ENCODE measurements around a stretch of chr3.

DNA sequence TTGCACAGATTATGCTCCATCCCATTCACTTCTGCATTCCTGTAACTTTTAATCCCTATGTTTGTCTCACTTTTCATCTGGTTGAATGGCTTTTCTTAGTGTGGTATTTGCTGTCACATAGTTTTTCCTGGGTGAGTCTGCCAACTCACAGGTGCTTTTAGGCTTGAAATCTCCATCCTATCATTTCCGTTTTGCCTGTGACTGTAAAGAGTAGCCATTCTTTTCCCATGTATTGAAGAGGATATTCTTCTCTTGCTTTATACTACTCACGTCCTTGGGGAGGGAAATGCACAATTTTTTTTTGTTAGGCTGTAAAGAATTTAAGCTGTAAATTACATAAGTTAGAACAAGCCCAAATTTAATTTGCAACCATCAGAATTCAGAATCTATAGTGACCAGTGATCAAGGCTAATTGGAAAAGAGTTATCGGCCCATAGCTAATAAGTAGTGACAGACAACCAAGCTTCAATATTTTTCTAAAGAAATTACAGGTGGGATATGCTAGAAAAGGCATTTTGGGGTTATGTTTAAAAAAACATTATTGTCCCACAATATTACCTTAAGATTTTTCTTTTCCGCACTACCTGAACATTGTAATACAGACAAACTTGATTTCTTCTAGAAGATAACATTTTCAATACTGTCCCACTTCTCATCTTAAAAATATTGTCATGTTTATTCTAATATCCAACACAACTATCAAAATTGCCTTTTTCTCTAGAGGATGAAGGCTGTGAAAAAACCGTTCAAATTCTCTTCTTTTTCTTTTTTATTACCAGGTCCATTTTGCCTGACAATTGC, 296.9 kb upstream of the TPRG1 start:
- RRBS: no CpG with 5 or more reads among the region's 5 CpGs
CAGE:
- cytosol, long polyA plus RNA: no peak
- long polyA plus RNA: no peak
- nucleus, long polyA plus RNA: no peak

DNA sequence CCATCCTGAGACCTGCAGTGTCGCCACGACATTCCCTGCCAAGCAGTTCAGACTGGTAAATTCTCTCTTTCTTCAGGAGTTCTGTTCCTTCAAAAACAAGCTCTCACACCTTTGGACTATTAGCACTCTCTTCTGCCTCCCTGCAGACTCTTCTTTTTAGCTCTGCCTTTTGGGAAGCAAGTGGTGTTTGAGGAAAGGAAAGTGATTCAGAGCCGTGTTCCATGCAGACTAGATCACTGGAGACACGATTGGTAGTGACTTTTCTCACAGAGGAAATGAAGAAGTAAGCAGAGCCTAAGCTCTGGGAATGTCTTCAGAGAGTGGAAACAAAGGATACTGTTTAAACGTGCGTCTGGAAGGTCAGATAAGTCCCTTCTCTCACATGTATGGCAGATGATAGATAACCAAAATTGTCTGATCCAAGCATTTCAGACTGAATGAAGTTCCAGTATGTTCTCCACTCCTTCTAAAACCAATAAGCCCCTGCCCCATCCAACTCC, 270.6 kb upstream of the TPRG1 start:
- RRBS: no CpG with 5 or more reads among the region's 6 CpGs
CAGE:
- cytosol, long polyA plus RNA: no peak
- long polyA plus RNA: no peak
- nucleus, long polyA plus RNA: no peak

DNA sequence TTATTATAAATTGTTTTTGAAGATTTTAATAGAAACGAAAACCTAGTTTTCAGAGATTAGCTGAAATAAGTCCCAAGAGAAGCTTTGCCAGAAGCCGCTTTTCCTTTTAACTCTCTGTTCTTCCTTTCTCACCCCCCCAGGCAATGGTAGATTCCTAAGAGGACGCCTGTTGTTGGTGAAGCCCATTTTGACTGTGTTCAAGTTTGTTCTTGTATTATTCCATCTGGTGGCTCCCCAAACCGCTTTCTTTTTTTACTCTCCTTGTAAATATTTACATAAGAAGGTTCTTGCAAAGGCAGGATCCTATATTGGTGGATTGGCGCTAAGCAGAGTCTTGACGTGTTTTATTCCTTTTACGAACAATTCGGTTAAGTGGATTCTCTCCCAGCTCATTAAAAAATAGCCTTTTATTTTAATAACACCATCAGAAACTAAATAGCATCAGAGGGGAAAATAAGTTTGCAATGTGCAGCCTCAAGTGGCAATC, 195.8 kb upstream of the TPRG1 start:
- RRBS: no CpG with 5 or more reads among the region's 8 CpGs
CAGE:
- cytosol, long polyA plus RNA: no peak
- long polyA plus RNA: no peak
- nucleus, long polyA plus RNA: no peak

DNA sequence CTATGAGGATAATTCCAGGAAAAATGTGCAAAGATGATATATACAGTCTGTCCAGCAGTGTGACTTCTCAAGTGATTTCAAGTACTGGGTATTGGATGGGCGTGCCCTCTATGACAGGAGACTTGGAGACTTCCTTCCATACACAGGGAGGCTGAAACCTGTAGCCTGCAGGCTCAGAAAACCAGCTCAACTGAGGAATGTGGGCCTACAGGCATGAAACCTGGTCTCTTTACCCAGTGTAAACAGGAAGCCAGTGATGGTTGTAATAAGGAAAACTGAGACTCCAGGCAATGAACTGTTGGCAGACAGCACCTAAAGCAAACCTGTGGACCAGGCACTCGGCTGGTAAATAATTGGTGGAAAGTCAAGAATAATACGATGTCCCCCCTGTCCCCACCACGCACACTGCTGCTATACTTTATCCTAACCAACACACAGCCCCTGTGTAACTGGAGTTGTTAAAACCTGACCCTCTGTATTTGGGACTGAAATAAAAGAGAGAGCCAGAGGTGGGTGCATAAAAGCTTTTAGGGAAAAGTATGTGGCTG, 144.6 kb downstream of the TPRG1 start:
- RRBS: no CpG with 5 or more reads among the region's 4 CpGs
CAGE:
- cytosol, long polyA plus RNA: no peak
- long polyA plus RNA: no peak
- nucleus, long polyA plus RNA: no peak

DNA sequence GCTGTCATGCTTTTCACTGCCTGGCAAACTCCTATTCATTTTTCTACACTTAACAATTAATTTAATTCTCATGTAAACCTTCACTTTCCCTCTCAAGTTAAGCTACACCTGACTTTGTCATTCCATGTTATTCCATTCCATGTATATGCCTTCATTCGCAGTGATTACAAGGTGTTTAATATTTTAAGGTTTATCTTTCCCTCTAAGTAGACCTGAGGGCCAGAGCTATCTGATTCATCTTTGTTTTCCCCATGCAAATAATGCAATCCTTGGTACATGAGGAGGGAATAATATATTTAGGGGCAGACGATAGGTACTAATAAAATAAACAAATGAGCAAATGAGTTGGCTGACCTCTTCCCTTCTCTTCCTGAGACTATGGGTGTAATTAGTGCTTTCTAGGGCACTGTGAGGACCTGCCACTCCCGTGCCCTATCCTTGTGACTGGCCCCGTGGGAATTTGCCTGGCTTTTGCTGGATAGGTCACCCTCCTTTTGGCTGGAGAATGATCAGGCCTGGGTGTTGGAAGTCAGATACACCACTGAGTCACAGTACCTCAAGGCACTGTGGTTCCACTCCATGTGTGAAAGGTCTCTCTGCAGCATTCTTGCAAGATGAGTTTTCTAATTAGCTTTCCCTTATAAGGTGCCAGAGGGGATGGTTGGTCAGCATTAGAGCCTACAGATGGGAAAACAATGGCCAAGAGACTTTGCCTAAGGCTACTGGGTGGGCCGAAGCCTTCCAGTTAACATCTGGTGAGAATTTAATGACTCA, 183.3 kb downstream of the P3H2 start:
- RRBS: no CpG with 5 or more reads among the region's 5 CpGs
CAGE:
- cytosol, long polyA plus RNA: no peak
- long polyA plus RNA: no peak
- nucleus, long polyA plus RNA: no peak

DNA sequence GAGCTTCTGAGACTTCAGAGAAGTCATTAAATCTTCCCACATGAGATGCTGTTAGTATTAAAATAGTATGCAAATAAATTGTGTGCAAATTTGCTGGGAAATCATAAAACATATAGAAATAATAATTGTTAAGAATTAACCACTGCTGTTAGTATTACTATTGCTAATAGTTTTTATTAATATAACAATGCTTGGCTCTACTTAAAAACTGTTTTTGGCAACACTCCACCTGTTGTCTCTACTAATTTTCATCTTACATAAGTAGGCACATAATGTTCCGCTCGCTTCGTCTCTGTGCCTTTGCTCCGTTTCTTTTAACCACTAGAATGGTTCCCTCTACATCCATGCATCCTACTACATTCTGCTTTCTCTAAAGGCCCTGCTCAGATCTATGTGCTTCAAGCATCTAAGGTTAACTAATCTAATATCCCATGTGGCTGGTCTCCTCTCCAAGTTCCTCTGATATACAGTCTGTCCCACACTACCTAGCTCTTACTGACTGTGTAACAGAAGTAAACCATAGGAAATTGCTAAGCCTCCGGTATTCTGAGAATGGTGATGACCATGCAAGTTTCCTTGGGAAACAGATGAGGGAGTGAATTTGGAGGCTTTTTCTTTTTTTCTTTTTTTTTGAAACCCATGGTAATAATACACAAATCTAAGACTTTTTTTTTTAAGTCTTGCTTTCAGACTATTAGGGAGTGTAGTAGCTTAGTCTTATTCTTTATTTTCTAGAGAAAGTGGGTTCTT, 138.3 kb downstream of the P3H2 start:
- RRBS: no CpG with 5 or more reads among the region's 5 CpGs
CAGE:
- cytosol, long polyA plus RNA: no peak
- long polyA plus RNA: no peak
- nucleus, long polyA plus RNA: no peak

GRCh38 chr3:190312584-190313211, 9.5 kb downstream of the CLDN1 start:
- RRBS: no CpG with 5 or more reads among the region's 7 CpGs
CAGE:
- cytosol, long polyA plus RNA: no peak
- long polyA plus RNA: no peak
- nucleus, long polyA plus RNA: no peak

- RRBS: no CpG with 5 or more reads among the region's 1 CpG
CAGE:
- cytosol, long polyA plus RNA: no peak
- long polyA plus RNA: no peak
- nucleus, long polyA plus RNA: no peak
Observed at GRCh38 chr3:190487101-190487474, 26.8 kb upstream of the IL1RAP start.

GRCh38 chr3:190533258-190534005, 19.5 kb downstream of the IL1RAP start:
- RRBS: no CpG with 5 or more reads among the region's 12 CpGs
CAGE:
- cytosol, long polyA plus RNA: no peak
- long polyA plus RNA: no peak
- nucleus, long polyA plus RNA: no peak

GRCh38 chr3:190809890-190810220, 52.6 kb downstream of the GMNC start:
- RRBS: no CpG with 5 or more reads among the region's 3 CpGs
CAGE:
- cytosol, long polyA plus RNA: no peak
- long polyA plus RNA: no peak
- nucleus, long polyA plus RNA: no peak

- RRBS: no CpG with 5 or more reads among the region's 9 CpGs
CAGE:
- cytosol, long polyA plus RNA: no peak
- long polyA plus RNA: no peak
- nucleus, long polyA plus RNA: no peak
Observed at GRCh38 chr3:191375140-191375604, 44.8 kb upstream of the UTS2B start.

- RRBS: no CpG with 5 or more reads among the region's 4 CpGs
CAGE:
- cytosol, long polyA plus RNA: no peak
- long polyA plus RNA: no peak
- nucleus, long polyA plus RNA: no peak
Observed at GRCh38 chr3:193637767-193638296, 44.8 kb downstream of the OPA1 start.

DNA sequence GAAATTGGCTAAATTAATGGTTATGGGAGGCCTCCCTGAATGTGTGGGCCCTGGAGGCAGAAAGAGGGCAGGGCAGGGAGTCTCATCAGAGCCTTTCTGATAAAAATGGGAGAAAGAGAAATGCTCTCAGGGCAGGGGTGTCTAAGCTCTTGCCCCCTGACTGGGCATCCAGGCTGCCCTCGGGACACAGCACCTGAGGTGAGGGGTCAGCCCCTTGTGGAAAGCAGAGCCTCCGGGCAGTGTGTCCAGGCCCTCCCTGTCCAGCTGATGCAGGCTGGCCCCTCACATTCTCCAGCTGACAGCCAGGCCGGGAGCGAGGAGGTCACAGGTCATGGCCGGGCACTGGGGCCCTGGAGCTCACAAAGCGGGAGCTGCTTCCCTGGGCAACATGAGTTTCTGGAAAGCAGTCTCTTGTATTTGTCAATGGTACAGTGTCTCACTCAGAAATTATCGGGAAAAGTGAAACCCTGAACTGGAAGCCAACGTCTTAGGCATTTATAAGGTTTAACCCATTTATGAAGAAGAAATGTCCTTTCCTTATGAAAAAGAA, 118.4 kb downstream of the OPA1 start:
- RRBS: 93% methylated on average over 2 of the region's 8 CpGs
CAGE:
- cytosol, long polyA plus RNA: no peak
- long polyA plus RNA: no peak
- nucleus, long polyA plus RNA: no peak

DNA sequence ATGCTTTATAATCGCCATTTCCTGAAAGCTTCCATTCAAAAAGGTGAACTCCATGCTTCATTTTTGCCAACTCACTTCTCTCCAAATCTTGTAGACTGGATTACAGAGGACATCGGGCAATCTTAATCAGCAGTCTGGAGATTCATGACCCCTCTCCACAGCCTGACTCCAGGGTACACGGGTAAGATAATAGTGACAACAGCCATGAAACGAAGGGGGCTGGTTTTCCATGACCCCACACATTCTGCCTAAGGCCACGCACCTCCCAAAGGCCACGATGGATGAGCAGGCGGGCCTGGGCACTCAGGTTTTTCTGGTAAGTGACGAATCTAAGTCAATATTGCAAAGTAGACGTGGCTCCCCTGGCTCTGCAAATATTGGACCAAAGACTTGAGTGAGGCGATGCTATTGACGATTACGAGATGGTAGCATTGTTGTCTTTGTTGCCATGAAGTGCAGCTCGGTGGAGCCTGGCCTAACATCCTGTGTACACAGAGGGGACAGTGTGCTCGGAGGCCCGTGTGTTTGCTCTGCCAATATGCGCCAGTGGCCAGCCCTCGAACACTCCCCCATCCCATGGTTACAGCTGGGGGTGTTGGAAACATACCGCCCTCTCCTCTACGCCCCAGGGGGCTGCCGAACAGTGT, 119.0 kb downstream of the OPA1 start:
- RRBS: no CpG with 5 or more reads among the region's 20 CpGs
CAGE:
- cytosol, long polyA plus RNA: no peak
- long polyA plus RNA: no peak
- nucleus, long polyA plus RNA: no peak

GRCh38 chr3:193742513-193743232, 149.7 kb downstream of the OPA1 start:
- RRBS: no CpG with 5 or more reads among the region's 7 CpGs
CAGE:
- cytosol, long polyA plus RNA: no peak
- long polyA plus RNA: no peak
- nucleus, long polyA plus RNA: no peak

GRCh38 chr3:193828231-193829129, 235.5 kb downstream of the OPA1 start:
- RRBS: no CpG with 5 or more reads among the region's 14 CpGs
CAGE:
- cytosol, long polyA plus RNA: no peak
- long polyA plus RNA: no peak
- nucleus, long polyA plus RNA: no peak

- RRBS: no CpG with 5 or more reads among the region's 6 CpGs
CAGE:
- cytosol, long polyA plus RNA: no peak
- long polyA plus RNA: no peak
- nucleus, long polyA plus RNA: no peak
Observed at GRCh38 chr3:193843525-193844535, 250.8 kb downstream of the OPA1 start.

DNA sequence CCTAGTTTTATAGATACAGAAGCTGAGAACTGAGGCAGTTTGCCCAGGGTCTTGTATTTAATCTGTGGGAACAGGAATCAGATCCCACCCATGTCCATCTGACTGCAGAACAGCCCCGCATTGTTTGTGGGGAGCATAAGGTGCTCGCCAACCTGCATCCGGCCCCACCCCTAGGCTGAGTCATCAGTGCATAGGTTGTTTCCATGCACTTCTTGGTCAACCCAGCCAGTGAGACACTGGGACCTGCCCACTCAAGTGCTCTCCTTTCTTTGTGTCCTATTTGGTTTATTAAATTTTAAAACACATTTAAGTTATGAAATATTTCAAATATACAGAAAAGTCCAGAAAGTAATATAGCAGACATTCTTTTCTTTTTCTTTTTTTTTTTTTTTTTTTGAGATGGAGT, 266.2 kb downstream of the OPA1 start:
- RRBS: no CpG with 5 or more reads among the region's 3 CpGs
CAGE:
- cytosol, long polyA plus RNA: no peak
- long polyA plus RNA: no peak
- nucleus, long polyA plus RNA: no peak

- RRBS: no CpG with 5 or more reads among the region's 11 CpGs
CAGE:
- cytosol, long polyA plus RNA: no peak
- long polyA plus RNA: no peak
- nucleus, long polyA plus RNA: no peak
Observed at GRCh38 chr3:193885687-193886277, 250.2 kb upstream of the HES1 start.

GRCh38 chr3:193938526-193939125, 197.3 kb upstream of the HES1 start:
- RRBS: no CpG with 5 or more reads among the region's 7 CpGs
CAGE:
- cytosol, long polyA plus RNA: no peak
- long polyA plus RNA: no peak
- nucleus, long polyA plus RNA: no peak

Measured in SK-N-SH (cell line).